Cytotoxic T cell (primary cell): ENCODE results near the gene MRPL27.

DNA sequence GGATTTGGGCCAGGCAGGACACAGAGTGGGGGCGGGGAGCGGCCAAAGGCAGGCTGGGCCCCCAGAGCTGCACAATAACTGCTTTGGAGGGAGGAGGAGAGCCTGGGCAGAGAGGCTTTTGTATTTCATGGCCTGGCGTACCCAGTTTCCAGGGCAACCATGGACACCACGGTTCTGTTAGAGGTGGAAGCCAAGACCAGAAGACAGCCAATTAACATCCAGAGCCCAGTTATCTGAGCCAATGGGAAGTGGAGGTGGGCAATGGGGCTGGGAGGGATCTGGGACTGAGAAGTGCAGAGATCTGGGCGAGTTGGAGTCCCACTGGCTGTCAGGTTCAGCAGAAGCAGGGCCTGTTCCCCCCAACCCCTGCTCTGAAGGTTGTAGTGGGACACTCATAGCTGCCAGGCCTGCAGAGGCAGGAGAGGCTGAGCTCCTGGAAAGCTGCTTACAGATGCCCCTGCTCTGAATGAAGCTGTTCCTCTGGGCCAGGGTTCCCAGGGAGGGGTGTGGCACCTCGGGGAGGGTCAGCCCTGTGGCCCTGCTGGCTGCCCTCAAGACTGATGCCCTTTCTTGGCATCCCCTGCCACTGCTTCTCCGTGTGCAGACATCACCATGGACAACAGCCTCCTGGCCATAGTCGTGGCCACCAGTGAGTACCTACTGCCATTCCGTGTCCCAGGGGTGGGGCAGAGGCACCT is 9.2 kb downstream of the MRPL27 start:
- PRO-cap, 2 experiments = no peak in any of the 2 experiments

DNA sequence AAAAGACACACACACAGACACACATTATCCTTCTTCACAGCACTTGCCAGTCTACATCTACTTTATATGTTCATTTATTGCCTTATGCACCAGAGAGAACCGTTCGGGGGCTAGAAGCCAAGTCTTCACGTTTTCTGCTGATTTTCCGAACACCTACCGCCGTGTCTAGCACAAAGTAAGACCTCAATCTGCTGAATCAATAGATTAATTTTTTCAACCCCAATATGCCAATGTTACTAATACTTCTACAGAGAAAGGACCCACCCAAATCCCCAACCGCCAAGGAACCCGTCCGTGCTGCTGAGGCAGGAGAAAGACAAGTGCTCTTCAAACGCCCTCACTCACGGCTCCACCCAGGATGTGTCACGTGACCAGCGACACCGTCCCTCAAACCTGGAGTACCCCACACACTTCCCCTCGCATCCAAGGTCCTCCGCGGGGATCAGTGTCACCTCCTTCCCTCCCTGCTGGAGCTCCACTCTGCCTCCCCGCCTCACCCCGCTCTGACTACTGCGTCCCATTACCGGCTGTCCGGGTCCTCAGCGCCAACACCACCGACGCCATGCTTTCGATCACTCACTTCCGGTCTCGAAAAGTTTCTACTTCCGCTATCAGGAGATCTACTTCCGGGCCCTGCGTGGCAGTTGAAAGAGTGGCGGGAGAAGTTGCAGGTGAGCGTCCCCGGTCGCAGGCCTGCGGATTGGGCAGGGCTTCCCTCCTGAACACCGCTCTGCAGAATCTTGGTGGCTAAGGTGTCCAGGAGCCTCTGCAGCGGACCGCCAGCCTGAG is at the start of gene MRPL27:
TSS of gene MRPL27 (minus strand) at position 578 of the 789 bp plus-strand sequence.
- PRO-cap, 2 experiments = peak in 2 of 2 experiments; most common plus-strand start position 643 of the sequence (in 2); most common minus-strand start position 578 of the sequence (in 2)

DNA sequence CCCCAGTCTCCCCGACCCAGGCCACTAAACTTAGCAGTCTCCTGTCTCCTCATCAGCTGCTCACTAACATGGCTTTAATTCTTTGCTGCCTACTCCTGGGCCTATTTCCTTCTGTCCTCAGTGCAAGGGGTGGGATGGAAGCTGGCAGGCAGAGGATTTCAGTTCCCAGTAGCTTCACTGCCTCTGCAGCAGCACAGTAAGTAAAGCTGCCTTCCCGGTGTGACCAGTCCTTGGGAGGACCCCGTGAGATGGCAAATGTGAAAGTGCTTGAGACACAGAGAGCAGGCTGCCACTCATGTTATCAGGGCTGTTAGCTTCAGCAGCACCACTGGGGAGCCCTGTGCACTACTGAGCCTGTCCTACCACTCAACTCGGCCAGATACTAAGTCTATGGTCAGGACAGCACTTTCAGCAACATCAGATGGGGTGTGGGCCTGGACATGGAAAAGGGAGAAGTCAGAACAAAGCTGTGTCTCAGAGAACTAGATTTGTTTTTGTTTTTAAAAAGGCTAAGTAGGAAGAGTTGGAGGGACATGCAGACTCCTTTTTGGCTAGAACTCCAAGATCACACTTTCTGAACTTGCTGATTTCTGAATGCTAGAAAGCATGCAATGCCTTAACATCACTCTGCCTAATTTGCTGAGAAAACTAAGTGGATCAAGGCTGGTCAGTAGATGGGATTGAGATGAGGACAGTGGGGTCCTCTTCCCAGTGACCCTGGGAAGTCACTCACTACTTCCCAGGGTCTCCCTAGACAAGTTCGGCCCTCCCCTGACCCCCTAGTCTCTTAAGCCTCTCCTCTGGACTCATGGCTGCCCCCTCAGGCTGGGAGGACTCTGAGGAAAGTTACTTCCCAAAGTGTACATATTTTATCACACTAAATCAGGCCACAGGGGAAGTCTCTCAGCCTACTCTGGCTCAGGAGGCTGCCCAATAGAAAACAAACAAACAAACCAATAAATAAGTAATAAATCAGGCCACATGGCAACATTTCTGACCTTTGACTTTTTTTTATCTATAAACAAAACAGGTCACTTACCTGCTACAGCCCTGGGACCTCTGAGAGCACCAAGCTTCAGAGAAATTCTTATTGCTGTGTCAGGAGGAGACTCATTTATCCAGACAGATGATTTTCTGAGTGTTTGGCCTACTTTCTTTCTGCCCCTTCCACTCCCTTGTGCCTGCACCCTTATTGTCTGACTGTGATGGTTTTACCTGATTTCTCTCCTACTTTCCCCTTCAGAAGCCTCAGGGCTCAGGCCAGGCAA is 1.2 kb downstream of the ACSF2 start:
- PRO-cap, 2 experiments = no peak in any of the 2 experiments

DNA sequence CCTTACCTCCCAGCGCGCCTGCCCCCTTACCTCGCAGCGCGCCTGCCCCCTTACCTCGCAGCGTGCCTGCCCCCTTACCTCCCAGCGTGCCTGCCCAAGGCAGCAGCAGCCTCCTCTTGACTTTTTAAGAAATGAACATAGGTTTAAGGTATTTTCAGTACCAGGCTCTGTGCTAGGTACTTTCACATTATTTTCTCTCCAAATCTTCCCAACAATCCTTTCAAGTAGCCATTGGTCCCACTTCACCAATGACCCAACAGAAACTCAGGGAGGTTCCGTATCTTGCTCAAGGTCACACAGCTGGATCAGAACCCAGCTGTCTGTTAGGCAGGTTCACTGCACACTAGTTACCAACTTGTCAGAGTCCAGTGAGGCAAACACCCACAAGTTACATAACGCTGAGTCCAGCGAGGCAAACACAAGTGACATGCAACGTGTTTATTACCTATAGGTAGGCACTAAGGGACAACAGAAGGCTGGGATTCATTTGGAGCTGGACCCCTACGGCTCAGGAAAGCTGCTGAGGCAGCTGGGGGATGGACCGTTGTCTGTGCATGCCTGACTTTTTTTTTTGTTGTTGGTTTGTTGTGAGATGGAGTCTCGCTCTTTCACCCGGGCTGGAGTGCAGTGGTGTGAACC is 2.2 kb upstream of the RSAD1 start:
- PRO-cap, 2 experiments = no peak in any of the 2 experiments

DNA sequence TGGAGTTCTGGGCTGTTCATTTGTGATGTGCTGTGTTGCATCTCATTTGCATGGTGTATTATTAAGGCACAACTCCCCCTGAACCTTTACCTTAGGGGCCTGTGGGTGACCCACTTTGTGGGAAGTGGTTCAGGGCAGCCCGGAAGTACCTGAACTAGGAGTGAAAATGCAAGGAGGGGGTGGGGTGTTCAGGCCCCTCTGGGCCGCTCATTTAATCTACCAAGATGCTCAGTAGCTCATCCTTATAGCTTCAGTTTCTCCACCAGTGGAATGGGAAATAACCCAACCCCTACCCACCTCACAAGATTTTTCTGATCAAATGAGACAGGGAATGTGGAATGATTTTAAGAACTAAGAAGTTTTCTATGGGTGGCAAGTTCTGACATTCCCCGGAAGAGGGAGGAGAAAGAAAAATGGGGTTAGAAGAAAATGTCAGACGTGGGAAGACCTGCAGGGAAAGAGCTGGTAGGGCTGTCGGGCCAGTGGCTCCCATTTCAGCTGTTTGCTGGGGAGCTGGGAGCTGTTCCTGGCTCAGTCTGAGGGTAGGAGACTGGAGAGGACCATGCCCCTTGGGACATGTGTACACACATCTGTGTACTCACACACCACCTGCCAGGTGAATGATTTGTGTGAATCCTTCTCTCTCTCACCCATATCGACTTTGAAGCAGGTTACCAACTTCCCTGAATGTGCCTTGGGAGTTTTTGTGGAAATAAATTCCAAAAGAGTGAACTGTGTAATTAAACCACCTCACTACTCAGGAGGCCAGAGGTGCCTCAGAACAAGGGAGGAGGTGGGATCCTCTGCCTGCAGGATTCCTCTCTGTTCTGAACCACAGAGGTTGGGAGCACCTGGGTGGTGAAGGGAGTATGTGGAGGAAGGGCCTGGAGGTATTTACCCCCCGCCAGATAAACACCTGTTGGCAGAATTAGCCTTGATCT is 3.0 kb downstream of the ABCC3 start:
- PRO-cap, 2 experiments = no peak in any of the 2 experiments

DNA sequence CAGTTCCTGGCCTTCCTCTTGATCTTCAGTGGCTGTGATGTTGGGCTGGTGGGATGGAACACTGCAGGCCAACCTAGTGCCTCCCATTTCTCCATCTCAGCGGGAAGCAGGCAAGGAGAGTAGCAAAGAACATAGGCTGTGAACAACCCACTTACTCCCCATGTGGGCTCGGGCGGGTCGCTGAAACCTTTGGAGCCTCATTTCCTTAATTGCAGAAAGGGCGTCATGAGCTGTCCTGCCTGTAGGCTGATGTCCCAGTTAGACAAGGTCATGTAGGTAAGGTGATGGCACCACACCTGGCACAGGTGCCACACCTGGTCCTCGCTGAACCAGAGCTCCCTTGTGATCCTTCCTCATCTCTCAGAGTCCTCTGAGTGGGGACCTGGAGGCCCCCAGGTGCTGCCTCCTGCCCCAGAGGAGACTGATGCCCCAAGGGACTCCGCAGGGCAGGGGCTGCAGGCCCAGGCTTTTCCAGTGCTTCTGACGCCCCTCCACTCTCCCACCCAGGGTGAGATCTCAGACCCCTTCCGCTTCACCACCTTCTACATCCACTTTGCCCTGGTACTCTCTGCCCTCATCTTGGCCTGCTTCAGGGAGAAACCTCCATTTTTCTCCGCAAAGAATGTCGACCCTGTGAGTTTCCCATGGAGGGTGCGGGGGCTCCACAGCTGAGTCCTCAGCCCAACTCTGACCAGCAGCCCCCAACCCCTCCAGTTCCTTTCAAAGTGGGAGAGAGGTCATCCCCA is 23.1 kb downstream of the ABCC3 start:
- PRO-cap, 2 experiments = no peak in any of the 2 experiments

DNA sequence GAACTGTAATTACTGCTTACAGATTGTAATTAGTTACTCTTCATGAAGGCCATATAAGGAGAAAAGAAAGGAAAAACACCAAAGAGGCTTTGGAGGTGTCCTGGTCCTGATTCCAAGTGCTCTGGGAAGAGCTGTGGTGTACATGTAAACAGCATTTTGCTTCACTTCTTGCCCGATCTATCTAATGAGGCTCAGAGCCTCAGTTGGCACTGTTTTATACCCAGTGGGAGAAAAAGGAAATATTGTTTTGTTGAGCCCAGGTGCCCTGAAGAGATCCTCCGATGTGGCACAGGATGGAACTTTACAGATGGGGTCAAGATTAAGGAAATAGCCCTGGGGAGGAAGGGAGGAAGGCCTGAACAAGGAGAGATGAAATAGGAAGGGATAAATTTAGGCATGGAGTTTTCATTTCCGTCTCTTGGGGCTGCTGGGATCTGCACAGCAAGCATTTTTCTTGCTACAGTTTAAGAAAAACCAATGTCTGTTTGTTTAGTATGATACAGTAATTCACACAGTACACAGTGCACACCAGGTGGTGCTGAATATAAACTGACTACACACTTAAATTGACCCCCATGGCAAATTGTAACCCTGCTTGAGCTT is 845 bp upstream of the ANKRD40 start:
- PRO-cap, 2 experiments = peak in 2 of 2 experiments; most common plus-strand start position 245 of the sequence (in 1); most common minus-strand start position 186 of the sequence (in 2)

DNA sequence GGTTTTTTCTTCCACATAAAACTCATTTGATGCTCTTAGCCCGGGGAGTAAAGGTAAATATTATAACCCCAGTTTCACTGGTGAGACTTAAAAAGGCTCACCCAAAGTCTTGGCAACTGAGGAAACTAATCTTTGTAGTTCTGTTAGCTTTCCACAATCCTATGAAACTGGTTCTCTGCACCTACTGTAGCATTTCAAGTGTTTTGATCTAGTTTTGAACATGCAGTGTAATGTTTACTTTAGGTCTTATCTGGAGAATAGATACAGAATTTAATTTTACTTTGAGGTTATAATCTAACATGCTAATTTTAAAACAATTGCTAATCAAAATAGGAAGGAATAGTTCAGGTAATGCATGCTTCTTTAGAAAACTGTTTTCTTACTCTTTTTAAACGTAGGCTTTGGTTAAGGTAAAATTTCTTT is 1.0 kb downstream of the LUC7L3 start:
- PRO-cap, 2 experiments = no peak in any of the 2 experiments

DNA sequence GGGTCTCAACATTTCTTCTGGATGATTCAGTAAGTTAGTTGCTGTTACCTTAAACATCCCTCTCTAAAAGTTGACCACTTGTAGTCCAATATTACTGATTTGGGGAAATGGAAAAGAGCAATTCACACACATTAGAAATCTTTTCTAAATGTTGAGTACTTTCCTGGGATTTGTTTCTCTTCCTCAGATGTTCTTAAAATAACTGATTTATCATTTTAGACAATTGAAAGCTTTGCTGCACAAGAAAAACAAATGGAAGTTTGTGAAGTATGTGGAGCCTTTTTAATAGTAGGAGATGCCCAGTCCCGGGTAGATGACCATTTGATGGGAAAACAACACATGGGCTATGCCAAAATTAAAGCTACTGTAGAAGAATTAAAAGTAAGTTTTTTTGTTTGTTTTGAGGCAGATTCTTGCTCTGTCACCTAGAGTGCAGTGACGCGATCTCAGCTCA is 22.9 kb downstream of the ANKRD40CL start:
- PRO-cap, 2 experiments = no peak in any of the 2 experiments

- PRO-cap, 2 experiments = no peak in any of the 2 experiments
Observed at GRCh38 chr17:50802723-50803175, 32.6 kb upstream of the WFIKKN2 start.

- PRO-cap, 2 experiments = peak in 2 of 2 experiments; most common plus-strand start chr17:50865430 (in 2); most common minus-strand start chr17:50865039 (in 1)
Observed at GRCh38 chr17:50864595-50865910, 1.1 kb downstream of the TOB1 start.

GRCh38 chr17:50898872-50899372 is 32.8 kb upstream of the TOB1 start:
- PRO-cap, 2 experiments = no peak in any of the 2 experiments

- PRO-cap, 2 experiments = no peak in any of the 2 experiments
Observed at GRCh38 chr17:50917154-50917869, 51.2 kb upstream of the TOB1 start.

DNA sequence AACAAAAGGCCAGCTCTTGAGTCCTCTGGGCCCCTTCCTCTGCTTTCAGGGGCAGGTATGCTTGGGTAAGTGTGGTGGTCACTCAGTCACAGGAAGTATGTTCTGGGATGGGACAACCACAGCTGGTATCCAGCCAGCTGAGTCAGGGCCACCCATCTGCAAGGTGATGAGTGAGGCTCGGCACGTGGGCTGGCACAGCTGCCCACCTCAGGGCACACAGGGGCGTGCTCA is 85.7 kb upstream of the TOB1 start:
- PRO-cap, 2 experiments = no peak in any of the 2 experiments

GRCh38 chr17:51036043-51036727 is 84.5 kb downstream of the SPAG9 start:
- PRO-cap, 2 experiments = no peak in any of the 2 experiments

- PRO-cap, 2 experiments = no peak in any of the 2 experiments
Observed at GRCh38 chr17:51103010-51103612, 17.6 kb downstream of the SPAG9 start.

- PRO-cap, 2 experiments = peak in 2 of 2 experiments; most common plus-strand start chr17:51121951 (in 1); most common minus-strand start chr17:51121824 (in 2)
Observed at GRCh38 chr17:51121580-51122286, 1.1 kb upstream of the SPAG9 start.

DNA sequence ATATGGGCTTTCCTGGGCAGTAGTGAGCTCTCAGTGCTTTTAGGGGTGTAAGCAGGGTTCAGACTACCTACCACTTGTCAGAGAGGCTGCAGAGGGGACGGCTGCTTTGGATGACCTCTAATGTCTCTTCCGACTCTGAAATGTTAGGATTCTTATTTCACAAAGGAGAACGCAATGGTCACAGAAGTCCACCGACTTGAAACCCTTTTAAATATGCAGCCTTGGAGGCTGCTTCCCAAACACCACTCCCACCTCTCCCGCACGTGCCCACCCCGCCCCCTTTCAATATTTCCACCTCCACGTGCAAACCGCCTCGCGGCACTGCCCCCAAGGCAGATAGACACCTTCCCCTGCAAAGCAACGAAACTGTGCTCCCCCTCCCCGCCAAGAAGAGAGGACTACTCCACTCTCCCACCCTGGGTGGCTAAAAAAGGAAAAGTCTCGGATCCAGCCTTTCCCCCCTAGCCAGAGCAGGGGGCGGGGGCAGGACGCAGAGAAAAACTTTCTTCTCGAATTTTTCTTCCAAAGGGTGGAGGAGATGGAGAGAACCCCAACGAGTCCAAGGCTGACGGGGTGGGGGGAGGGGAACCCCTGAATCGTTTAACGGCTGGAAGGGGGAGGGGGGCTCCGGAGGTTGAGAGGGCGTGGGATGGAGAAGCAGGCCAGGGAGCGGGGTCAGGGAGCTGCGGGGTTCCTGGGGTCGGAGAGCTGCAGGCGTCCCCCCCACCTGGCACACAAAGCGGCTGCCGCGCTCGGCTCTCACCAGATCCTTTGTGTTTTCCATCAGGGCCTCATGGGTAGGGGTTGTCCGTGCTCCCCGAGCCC is 565 bp downstream of the MBTD1 start:
- PRO-cap, 2 experiments = no peak in any of the 2 experiments

- PRO-cap, 2 experiments = no peak in any of the 2 experiments
Observed at GRCh38 chr17:54302907-54303297, 480.2 kb downstream of the KIF2B start.

- PRO-cap, 2 experiments = no peak in any of the 2 experiments
Observed at GRCh38 chr17:54685526-54685982, 215.1 kb upstream of the TOM1L1 start.